SK-N-MC (cell line): ENCODE measurements around a stretch of chr2.

DNA sequence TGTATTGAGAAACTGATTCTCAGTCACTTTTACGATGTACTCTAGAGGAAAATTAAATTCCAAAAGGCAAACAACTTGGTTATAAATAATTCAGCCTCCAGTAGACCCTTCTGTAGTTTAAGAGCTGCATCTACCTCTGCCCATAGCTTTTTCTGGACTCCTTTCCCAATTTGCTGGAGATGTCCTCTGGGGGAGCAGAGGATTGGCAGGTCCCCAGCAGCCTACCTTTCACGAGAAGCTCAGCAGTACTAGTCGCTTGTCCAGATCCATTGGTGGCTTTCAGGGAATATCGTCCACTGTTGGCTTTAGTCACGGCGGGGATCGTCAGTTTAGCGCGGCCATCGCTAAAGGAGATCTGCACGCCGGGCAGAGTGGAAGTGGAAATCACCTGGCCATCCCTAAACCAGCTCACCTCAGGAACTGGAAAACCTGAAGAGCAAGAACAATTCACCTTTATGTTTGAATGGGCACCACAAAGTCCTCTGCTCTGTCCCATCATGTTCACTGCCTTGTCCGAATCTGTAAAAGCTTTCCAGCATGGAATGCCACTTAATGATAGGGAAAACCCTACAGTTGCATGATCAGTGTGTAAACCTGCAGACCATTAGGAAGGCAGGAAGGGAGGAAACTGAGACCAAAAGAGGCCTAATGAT lies 5.2 kb downstream of the TTN start:
- RRBS, result no CpG with 5 or more reads among the region's 13 CpGs

DNA sequence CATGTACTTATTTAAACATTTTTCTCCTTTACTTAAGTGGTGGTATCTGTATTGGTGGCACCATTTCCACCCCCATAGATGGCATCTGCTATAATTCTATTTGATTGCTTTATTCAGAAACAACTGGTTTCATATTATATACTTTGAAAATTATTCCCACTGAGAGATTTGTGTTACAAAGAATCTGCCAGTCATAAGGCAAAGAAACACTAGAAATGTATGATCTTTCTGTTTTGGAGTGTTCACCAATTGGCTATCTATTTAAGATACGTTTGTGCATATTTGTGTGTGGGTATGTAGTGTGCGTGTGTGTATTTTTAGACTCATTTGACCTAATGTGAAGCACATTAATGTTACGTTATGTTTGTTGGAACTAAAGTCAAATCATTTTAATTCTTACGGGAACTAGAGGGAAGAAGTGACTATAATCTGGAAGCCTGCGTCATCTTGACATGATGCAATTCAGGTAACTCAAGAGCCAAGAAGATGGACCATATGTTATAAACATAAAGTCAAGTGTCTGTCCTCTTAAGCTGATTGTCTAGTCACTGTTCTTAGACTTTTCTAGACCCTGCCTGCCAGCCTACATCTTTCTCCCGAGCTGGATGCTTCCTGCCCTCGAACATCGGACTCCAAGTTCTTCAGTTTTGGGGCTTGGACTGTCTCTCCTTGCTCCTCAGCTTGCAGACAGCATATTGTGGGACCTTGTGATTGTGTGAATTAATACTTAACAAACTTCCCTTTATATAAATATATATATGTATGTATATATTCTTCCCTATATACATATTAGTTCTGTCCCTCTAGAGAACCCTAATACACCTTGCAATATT lies 1.6 kb upstream of the TTN start:
- RRBS, result no CpG with 5 or more reads among the region's 8 CpGs

DNA sequence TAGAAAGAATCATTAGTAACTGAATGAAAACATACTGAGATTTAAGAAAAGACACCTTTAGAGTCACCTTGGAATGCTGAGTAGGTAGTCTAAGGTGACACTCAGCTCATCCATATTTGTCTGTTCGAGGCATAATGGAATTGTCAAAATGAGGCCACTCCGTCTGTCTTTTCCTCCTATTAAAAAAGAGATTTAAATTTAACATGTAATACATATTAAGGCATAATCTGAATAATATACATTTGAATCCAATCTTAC lies 81.7 kb downstream of the SESTD1 start:
- RRBS, result no CpG with 5 or more reads among the region's 2 CpGs

- RRBS, result no CpG with 5 or more reads among the region's 1 CpG
These were observed 44.0 kb downstream of the SESTD1 start for GRCh38 chr2:179220510-179221059.

GRCh38 chr2:179235569-179236156 lies 29.0 kb downstream of the SESTD1 start:
- RRBS, result no CpG with 5 or more reads among the region's 5 CpGs

DNA sequence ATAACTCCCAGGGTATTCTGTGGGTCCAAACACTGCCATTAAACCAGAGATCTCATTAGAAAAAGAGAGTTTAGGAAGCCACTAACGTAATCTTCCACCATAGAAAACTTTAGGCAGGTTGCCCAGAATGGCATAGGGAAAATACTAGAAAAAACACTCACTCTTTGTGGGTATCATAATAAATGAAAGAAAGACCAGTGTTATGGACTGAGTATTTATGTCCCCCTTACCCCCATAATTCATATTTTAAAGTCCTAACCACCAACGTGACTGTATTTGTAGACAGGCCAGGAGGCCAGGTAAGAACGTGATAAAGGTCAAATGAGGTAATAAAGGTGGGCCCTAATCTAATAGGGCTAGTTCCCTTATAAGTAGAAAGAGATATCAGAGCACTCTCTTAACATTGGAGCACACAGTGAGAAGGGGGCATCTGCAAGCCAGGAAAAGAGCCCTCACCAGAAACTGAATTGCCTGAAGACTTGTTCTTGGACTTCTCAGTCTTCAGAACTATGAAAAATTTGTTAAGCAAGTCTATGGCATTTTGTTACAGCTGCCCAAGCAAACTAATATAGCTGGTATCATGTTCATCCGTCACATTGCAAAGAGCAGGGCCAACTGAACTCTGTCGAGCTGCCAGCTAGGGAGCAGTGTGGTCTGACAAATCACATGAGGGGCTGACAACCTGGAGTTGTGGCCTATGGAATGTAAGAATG lies 281.0 kb downstream of the ZNF385B start:
- RRBS, result no CpG with 5 or more reads among the region's 5 CpGs

DNA sequence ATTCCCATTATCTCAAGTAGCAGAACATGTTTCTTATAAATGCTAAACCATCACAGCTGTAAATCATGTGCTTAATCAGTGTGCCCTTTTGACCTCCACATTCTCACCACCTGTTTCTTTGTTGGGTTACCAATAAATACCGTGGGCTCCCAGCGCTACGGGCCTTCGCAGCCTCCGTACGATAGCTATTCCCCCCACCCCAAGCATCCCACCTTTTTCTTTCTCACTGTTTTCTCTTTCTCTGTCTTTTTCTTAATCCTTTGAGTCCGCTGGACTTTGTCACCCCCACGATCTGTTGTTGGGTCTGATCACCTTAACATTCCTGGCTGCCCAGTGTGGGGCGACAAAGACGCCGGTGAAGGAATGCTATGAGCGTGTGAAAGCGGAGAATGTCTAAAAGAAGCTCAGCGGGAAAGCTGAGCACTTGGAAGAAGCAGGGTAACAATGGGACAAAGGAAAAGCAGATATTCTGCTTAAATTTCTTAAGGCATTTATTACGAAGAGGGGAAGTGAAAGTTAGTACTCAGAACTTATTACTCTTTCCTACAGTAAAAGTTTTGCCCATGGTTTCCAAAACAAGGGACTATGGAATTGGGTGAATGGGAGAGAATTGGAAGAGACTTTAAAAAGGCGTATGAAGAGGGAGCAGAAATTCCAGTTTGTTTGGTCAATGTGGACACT lies 49.7 kb upstream of the CWC22 start:
- RRBS, result no CpG with 5 or more reads among the region's 16 CpGs

GRCh38 chr2:180873159-180873687 lies 107.2 kb upstream of the UBE2E3 start:
- RRBS, result no CpG with 5 or more reads among the region's 32 CpGs

DNA sequence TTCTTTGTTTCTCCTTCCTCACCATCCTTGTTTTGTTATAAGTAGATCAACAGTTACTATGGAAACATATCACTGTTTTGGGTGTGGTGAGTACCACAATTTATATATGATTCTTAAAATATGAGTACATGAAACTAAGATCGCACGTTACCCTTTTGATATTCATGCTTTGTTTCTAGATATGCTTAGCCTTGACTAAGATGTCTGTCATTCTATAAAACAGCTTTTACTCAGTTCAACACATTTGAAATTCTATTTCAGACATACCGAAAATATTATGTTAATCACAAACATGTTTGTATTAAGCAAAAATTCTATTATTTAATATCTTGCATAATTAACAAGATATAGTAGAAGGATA lies 232.2 kb upstream of the ITGA4 start:
- RRBS, result no CpG with 5 or more reads among the region's 3 CpGs

GRCh38 chr2:181312626-181313196 lies 144.5 kb upstream of the ITGA4 start:
- RRBS, result no CpG with 5 or more reads among the region's 6 CpGs

DNA sequence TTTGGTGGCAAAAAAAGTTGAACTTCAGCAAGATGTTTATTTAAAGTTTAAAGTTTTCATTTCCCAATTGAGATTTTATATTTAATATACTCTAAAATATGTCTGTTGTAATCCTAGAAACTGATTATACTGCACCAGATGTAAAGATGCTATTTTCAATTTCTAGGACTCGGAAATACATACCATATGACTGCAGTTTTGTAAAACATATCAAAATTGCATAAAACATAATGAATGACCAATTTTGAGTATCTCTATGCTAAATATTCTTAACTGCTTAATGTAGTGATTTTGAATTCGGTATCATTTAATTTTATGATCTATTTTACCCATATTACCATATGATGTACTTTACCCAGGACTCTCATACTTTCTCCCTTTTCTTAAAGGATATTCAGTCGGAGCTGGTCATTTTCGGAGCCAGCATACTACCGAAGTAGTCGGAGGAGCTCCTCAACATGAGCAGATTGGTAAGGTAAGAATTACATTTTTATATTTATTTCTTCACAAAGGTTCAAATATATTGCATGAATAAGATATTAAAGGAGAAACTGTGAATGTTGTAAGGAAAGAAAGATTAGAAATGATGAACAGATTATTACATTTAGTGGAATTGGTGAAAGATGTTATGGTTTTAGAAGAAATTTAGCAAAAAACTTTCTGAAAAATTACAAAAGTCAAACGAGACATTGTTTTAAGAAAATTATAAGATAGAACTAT lies 24.2 kb downstream of the ITGA4 start:
- RRBS, result no CpG with 5 or more reads among the region's 7 CpGs

DNA sequence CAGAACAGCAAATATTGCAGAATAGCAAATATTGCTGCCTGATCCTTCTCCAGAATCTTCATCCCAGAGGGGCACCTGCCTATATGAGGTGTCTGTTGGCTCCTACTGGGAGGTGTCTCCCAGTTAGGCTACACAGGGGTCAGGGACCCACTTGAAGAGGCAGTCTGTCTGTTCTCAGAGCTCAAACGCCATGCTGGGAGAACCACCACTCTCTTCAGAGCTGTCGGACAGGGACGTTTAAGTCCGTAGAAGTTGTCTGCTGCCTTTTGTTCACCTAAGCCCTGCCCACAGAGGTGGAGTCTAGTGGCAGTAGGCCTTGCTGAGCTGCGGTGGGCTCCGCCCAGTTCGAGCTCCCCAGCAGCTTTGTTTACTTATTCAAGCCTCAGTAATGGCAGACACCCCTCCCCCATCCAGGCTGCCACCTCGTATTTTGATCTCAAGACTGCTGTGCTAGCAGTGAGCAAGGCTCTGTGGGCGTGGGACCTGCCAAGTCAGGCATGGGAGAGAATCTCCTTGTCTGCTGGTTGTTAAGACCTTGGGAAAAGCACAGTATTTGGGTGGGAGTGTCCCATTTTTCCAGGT lies 87.6 kb upstream of the ITPRID2 start:
- RRBS, result no CpG with 5 or more reads among the region's 9 CpGs

GRCh38 chr2:181805641-181806188 lies 85.8 kb upstream of the ITPRID2 start:
- RRBS, result no CpG with 5 or more reads among the region's 4 CpGs

DNA sequence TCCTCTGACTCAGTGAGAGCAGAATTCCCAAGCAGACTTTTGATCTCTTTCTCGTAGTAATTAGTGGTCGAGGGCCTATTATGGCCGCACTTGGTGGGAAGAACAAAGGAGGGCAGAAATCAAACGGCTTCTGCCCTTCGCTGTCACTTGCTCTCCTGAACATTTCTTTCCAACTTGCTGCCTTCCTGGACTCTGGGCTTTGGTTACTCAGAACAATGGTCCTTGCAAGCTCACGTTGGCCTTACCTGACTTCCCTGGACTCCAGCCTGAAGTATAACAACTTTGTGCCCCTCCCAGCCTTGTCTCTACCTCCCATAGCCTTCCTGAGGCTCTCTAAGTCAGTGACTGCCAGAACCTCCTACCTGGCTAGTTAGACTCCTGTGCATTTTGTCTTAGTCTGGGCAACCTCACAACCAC lies 30.2 kb upstream of the ITPRID2 start:
- RRBS, result no CpG with 5 or more reads among the region's 6 CpGs

DNA sequence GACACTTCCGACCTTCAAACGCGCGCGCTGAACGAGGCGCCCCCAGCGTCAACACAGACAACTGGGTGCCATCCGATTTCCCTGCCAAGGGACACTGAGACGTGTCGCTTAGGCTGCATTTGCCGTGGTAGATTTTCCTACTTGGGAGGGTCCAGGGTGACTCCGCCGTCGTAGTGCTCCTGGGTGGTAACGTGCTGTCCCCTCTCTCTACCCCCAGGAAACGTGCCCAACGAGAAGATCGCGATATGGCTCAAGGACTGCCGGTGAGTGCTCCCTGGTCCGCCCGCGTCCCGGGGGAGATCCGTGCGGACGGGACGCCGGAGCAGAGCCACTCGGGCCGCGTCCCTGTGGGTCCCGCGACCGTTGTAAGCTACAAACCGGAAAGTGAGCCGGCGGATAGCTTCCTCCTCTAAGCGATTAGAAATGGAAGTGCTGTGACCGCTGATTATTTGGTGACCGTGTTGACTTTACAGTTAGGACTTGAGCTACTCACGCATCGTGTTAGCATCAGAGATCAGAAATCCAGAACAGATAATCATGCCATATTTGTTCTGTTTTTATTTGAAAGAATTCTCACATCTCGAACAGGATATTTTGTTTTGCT lies 970 bp downstream of the ITPRID2 start:
- RRBS, result 2% methylated on average over 8 of the region's 45 CpGs

- RRBS, result no CpG with 5 or more reads among the region's 3 CpGs
These were observed 2.5 kb downstream of the PDE1A start for GRCh38 chr2:182424245-182424796.

GRCh38 chr2:182584249-182584534 lies 131.9 kb upstream of the DNAJC10 start:
- RRBS, result no CpG with 5 or more reads among the region's 2 CpGs

DNA sequence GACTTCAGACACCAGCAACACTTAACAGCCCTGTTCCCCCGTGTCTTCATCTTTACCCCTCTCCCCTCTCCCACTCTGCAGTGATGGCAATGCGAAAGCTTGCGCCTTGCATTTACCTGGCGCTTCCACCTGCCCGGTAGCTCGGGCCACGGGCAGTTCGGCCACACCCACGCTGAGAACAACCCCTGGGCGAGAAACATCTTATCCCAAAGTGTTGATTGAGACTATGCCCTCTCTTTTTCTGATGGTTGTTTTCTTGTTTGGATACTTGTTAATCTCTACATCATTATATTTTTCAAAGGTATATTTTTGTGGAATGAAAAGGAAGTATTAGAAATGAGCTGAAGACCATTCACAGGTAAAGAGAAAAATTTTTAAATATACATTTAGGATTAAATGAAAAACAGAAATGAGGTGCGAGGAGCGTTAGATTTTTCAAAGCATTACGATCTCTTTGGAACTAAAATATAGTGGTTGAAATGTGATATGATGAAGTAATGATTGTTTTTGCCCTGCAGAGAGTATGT lies 721 bp downstream of the DNAJC10 start:
- RRBS, result no CpG with 5 or more reads among the region's 13 CpGs

GRCh38 chr2:182925021-182925802 lies 58.8 kb upstream of the FRZB start:
- RRBS, result no CpG with 5 or more reads among the region's 3 CpGs

GRCh38 chr2:183089223-183089844 lies 10.8 kb downstream of the DUSP19 start:
- RRBS, result no CpG with 5 or more reads among the region's 5 CpGs